Metastatic Breast Carcinoma in the Ovary (tissue), 3 donors: ENCODE measurements around a stretch of chr15.

DNA sequence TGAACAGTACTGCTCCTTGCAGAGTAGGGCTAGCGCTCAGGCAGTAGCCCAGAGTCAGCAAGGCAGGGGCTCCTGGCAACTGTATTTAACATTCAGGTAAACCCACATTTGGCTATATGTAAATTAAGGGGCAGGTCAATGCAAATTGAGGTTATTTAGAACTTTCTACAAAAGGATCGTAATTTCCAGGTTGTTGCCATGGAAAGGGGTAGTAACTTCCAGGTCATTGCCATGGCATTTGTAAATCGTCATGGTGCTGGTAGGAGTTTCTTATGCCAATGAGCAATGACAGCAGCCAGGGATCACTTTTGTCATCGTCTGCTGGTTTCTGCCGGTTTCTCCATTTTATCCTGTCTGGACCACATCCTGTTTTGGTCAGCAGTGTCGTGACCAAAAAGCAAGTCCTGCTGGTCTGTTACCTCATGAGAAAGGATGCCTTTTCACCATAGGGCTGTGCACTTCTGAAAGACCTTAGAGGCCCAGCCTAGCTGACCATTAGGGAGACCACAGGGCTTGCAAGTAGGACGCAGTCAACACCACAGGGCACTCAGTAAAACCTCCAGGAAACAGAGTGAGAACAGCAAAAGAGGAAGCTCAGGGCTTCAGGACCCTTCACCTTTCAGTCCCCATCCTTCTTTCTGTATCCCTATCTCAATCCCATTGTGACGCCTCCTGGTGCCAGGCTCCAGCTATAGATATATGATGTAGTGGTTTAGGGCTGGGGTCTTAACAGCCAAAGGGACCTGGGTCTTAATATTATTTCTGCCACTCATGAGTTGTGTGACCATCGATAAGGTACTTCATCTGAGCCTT is 24.1 kb downstream of the MTHFS start:
- PRO-cap, 3 experiments, result no peak in any of the 3 experiments

- PRO-cap, 3 experiments, result no peak in any of the 3 experiments
Measured at GRCh38 chr15:79883436-79884071, 13.3 kb downstream of the MTHFS start.

DNA sequence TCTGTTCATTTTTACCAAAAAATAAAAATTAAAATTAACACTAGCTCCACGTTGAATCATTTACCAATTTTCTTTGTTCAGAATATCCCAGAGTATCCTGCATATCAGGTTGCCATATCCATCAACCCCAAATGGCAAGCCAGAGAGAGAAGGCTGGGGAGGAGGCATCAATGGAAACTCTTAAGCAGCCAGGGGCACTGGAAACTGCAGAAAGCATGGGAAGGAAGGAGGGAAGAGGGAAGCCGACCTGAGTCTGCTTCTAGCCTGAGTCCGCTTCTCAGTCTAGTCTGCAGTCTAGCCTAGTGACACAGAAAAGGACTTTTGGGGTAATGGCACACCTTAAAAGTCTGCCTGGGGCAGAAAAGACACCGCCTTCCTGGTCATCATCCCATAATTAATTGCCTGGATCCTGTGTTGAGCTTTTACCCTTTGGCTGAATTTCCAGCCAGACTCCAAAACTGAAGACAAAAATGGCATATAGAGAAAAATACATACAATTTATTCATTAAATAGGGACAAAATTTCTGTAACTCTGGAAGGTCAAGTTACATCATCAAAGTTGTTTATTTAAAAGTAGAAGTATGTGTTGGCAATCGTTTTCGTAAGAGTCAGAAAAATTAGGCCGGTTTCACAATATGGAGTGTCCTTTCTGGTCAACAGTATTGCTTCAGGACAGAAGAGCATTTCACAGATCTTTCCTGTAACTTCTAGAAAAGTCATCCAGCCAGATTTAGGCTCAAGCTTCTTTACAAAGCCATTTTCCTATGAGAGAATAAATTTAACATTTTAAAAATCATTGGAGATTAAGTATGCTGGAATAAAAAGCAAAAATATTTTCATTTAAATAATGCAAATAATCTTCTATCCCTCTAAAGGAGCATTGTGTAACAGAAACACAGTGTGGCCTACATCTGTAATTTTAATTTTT is 1.8 kb upstream of the MTHFS start:
- PRO-cap, 3 experiments, result no peak in any of the 3 experiments

GRCh38 chr15:79926748-79927124 is 29.9 kb upstream of the MTHFS start:
- PRO-cap, 3 experiments, result no peak in any of the 3 experiments

GRCh38 chr15:79952333-79952880 is 18.6 kb downstream of the BCL2A1 start:
- PRO-cap, 3 experiments, result no peak in any of the 3 experiments

DNA sequence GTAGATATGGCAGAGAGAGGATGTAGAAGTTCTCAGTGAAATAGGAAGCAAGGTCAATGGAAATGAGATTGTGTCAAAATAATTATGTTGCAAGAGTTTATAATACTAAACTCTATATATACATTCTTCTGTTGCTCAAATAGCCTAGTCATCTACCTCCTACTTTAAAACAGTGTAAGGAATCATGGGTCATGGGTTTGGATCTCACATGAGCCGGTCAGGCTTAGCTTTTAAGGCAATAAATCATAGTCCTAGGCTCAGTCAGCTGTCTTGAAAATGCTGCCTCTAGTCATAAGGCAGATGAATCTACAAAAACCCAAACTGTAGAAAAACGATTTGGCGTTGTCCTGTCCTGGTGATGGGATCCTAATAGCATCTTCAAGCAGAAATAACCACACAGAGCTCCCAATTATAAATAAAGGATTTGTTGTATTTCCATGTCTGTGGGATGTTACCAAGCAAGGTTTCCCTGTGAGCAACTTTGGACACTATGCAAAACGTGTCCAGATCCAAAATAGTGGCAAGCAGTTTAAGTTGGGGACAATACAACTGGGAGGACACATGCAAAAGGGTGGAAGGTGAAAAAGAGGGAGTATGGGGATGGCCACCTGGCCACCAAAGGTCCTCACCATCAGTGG is 16.7 kb downstream of the BCL2A1 start:
- PRO-cap, 3 experiments, result no peak in any of the 3 experiments

DNA sequence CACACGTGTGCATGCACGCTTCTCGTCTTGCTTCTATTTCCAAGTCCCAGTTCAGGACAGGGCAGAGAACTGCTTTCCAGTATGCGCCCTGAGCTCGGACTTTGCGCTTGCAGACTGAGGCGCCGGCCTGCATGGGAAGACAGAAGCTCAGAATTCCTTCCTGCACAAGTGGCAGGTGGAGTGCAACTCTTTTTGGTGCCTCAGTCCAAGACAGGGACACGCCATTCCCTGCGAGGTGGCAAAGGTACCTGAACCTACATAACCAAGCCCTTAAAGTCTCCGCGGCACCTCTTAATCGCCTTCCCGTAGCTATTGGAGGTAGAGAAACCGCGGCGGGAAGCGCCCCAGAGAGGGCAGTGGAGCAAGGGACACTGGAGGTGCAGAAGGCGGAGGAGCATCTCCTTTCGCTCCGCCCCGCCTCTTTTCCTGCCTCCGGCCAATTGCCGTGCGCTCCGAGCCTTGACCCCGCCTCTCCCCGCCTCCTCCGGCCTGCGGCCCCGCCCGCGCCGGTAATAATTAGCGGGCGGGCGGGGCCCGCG is 350 bp upstream of the ZFAND6 start:
- PRO-cap, 3 experiments, result peak in 3 of 3 experiments; most common minus-strand start position 373 of the sequence (in 3)

GRCh38 chr15:80109705-80110430 is 42.9 kb upstream of the FAH start:
- PRO-cap, 3 experiments, result no peak in any of the 3 experiments

DNA sequence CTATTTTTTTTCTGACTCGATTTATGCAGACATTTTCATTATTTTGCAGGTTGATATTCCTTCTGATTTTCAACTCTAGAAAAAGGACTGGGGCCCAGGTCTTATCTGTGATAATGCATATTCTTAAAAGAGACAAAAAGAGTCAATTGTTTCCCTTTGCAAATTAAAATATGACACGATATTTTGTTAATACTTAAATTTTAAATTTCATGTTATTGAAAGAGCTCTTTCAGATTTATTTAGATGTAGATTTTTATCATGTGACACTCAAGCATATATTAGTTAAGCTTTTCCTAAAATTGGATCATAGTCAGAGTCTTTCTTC is 15.5 kb upstream of the ARNT2 start:
- PRO-cap, 3 experiments, result no peak in any of the 3 experiments

- PRO-cap, 3 experiments, result peak in 1 of 3 experiments; most common minus-strand start chr15:80404809 (in 1)
Measured at GRCh38 chr15:80404620-80404998, 427 bp downstream of the ARNT2 start.

GRCh38 chr15:80705425-80706012 is 10.4 kb downstream of the ABHD17C start:
- PRO-cap, 3 experiments, result no peak in any of the 3 experiments

DNA sequence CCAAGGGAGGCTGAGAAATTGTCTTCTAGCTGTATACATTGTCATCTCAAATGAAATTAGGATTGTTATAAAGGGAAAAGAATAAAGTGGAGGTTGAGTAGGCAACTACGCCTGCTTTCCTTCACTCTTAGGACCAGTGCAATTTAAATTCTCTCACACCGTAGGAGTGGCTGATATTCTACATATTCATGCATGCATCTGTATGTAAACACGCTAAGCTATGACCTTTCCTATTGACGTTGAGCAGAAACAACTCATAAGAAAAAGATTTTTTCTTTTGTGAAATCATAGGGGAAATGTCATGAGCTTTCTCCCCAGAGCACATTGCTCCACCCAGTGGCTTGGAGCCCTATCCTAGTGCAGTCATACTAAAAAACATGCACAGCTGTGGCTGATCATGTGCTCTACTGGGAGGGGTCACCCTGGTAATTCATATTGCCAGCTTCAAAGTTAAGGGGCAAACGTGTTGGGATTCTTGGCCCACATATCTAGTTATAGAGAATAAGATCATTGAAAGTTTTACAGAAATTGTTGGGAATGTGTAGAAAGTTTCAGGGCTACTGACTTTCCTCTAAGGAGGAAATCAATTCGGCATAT is 1.8 kb upstream of the MESD start:
- PRO-cap, 3 experiments, result no peak in any of the 3 experiments

GRCh38 chr15:81274631-81275375 is 49.1 kb downstream of the STARD5 start:
- PRO-cap, 3 experiments, result no peak in any of the 3 experiments

DNA sequence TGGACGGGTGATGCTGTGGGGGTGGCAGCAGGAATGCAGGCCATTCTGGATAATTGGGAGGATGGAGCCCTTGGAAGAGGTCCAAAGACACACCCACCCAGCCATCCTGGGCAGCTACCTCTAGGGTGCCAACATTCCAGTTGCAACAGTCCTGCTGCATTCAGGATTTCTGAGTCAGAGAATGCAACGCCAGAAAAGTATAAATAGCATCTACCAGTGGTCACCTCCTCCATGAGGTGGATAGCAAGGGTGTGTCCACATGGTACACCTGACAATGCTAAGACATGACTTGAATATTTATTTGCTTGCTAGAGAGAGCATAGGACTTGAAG is 26.7 kb downstream of the STARD5 start:
- PRO-cap, 3 experiments, result no peak in any of the 3 experiments

GRCh38 chr15:81301786-81302624 is 21.9 kb downstream of the STARD5 start:
- PRO-cap, 3 experiments, result no peak in any of the 3 experiments

- PRO-cap, 3 experiments, result no peak in any of the 3 experiments
Measured at GRCh38 chr15:81302625-81303386, 21.1 kb downstream of the STARD5 start.

GRCh38 chr15:82047168-82048241 is 1.7 kb upstream of the MEX3B start:
- PRO-cap, 3 experiments, result peak in 3 of 3 experiments; most common plus-strand start chr15:82047230 (in 2); most common minus-strand start chr15:82047724 (in 1)

DNA sequence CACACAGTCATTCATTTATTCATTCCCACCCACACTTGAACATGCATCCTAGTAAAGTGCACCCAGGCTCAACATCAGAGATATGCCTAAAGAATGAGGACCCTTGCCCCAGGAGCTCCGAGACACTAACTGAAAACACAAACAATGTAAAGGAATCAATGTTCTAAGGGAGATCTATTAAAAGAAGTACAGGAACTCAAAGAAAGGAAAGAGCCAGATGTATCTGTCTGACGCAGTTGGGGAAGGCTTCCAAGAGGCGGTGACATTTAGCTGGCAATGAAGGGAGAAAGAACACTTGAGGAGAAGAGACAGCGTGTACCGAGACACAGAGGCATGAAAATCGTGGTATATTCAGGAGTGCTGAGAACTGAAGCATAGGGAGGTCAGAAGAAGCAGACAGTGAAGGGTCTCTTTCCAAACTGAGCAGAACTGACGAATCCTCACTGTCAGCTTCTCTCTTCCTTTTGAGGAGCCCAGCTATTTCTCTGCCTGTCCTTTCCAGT is 66.7 kb downstream of the EFL1 start:
- PRO-cap, 3 experiments, result no peak in any of the 3 experiments

GRCh38 chr15:82298506-82299049 is 36.0 kb downstream of the SAXO2 start:
- PRO-cap, 3 experiments, result no peak in any of the 3 experiments

DNA sequence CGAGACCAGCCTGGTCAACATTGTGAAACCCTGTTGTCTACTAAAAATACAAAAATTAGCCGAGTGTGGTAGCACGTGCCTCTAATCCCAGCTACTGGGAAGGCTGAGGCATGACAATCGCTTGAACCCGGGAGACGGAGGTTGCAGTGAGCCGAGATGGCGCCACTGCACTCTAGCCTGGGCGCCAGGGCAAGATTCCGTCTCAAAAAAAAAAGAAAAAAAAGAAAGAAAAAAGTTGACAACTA is 850 bp downstream of the RPS17 start:
- PRO-cap, 3 experiments, result no peak in any of the 3 experiments